Epithelial cell of prostate (primary cell): ENCODE measurements around a stretch of chr7.

DNA sequence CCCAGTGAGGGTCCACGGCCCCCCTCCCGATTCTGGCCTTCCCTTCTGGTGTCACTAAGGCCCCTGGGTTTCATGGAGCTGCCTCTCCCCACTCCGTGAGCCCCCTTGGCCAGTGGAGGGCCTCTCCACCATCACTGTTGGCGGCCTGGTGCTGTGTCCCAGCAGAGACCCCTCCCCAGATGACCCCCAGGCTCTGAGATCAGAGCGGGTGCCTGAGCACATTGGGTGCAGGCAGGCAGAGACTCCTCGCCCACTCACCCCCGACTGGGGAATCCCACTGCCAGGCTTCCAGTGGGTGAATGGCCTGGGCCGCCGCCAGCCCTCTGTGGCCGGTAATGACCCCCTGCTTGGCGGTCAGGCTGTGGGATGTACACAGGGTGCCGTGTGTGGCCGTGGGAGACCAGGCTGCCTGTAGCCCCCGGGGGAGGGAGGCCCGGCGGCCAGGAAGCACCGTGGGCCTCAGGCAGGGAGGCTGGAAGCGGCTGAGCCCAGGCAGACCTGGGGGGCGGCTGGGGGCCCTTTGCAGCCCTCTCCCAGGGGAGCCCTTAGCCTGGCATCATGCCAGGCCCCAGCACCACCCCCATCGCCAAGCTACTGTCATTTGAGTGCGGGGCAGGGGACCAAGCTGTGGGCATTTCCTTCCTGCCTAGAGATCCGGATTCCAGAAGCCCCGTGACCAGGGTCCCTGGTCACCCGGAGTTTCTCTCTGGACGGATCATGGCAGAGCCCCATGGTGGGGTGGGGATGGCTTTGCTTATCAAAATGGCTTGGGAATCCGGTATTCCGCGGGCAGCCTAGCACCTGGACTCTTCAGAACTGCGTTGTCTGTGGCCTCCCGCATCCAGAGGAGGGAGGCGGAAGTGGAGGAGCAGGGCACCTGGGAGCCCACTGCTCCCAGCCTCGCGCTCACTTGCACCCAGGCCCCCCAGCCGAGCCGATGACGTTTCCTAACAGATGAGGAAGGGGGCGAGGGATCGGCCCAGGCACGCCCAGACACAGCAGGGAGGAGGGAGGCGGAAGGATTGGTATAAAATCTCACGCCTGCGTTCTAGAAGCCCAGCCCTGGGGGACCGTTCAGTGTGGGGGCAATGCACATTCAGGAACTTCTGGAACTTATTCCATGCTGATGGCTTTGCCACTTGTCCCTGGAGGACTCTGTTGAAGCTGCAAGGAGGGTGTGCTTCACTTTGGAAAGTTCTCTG is 1.1 kb downstream of the TTYH3 start:
- RRBS = 2% methylated on average over 7 of the region's 43 CpGs

GRCh38 chr7:2633819-2634903 is 2.4 kb downstream of the TTYH3 start:
- RRBS = 13% methylated on average over 4 of the region's 31 CpGs

GRCh38 chr7:2638854-2639823 is 7.4 kb downstream of the TTYH3 start:
- RRBS = 96% methylated on average over 6 of the region's 35 CpGs

DNA sequence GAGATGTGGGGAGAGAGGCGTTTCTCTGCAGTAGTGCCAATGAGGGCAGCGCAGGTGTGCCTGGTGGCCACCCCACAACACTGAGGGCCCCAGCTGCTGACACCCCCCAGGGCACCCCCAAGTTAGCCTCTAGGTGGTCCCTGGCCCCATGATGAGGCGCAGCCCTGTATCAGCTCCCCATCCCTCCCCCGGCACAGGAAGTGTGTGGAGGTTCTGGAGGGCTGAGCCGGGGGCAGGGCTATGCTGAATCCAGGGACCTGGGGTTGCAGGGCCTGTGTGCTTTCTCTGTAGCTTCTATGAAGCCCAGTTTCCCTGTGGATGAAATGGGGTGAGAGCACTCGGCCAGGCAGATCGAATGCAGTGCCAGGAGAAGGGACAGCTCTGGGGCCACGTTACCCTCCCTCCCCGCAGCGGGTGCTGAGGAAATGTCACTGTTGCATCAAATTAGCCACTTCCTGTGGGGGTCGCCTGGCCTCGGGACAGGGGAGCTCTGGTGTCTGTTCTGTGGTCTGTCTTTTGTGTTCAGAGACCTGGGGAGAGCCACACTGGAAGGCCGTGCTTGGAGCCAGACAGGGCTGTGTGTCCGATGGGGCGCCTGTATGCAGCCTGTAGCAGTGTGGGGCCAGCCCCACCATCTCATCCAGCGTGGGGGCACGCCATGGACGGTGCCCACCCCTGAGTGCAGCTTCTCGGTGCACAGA is 13.4 kb downstream of the TTYH3 start:
- RRBS = no CpG with 5 or more reads among the region's 19 CpGs

GRCh38 chr7:2734541-2734661 is 46.4 kb downstream of the AMZ1 start:
- RRBS = no CpG with 5 or more reads among the region's 4 CpGs

GRCh38 chr7:2777777-2778211 is 66.3 kb downstream of the GNA12 start:
- RRBS = no CpG with 5 or more reads among the region's 6 CpGs

DNA sequence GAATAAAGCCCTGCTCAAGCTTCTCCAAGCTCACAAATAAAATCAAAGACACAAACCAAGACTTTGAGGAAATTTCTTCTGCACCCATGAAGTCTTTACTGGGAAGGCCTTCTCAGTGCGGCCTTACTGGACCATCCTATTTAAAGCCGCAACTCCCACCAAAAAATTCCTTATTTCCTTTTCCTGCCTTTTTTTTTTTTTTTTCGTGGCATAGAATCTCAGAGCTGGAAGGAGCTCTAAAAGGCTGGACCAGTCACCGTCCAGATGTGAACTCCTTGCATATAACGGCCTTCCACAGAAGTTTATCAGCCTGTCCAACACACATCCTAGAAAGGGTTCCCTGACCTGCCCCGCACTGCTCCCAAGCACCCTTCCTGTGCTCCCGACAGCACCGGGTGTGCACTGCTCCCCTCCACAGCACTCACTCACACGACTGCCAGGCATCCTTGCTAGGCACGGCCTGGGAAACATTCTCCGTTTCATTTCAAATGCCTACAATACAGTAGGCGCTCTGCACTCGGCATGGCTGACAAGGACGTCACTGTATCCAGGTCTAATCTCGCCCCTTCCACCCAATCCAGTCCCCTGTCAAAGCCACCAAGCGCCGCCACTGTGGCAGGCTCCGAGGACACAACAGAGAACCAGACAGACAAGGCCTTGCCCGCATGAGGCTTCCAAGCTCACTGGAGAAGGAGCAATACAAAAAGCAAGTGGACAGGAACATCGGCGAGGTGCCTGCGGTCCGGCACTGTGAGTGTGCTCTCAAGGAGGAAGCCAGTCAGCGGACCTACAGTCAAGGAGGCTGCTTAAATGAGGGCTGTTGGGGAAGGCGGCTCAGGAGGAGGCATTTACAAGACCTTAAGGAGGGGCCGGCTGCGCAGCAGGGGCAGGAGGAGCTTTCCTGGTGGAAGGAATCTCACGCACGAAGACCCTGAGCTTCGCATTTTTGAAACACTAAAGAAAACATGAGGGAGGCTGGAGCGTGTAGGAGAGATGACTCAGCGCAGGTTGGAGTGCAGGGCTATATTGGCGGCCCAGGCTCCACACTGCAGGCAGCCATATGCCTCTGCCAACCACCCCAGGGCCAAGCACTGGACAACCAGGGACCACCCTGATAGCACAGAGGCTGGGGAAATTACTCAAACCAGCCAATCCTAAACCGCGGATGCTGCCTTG is 29.3 kb downstream of the GNA12 start:
- RRBS = no CpG with 5 or more reads among the region's 35 CpGs

DNA sequence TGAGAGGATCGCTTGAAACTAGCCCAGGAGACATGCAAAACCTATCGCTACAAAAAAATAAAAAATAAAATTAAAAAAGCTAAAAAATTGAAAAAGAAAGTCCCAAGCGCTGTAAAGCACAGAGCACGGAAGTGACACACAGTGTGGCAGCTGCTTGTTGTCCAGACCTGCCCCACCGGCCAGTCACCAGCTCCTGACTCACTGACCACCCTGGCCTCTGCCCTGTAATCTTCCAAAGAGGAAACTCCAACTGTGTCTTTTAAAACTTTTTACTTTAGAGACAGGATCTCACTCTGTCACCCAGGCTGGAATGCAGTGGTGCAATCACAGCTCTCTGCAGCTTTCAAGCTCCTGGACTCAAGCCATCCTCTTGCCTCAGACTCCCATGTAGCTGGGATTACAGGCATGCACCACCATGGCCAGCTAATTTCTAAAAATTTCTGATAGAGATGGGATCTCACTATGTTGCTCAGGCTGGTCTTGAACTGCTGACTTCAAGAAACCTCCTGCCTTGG is 23.6 kb downstream of the GNA12 start:
- RRBS = no CpG with 5 or more reads among the region's 5 CpGs

- RRBS = no CpG with 5 or more reads among the region's 13 CpGs
Observed at GRCh38 chr7:2838944-2839476, 5.1 kb downstream of the GNA12 start.

DNA sequence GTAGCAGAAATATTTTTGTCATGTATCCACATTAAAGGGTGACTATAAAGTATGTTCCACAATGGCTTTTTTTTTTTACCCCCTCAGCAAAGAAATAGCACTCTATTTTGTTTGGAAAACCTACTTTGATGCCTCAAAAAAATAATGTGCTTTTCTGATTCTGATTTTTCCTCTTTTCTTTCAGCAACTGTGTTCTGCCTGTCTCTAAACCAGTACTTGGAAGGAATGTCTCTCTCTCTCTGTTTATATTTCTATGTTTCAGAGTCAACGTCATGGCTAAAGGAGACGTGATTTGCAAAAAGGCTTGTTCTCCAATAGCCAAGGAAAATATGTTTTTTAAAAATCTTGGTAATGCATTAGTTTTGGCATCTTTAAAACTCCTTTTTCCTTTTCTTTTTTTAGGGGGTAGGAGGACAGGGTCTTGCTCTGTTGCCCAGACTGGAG is 56.0 kb upstream of the SDK1 start:
- RRBS = no CpG with 5 or more reads among the region's 2 CpGs

DNA sequence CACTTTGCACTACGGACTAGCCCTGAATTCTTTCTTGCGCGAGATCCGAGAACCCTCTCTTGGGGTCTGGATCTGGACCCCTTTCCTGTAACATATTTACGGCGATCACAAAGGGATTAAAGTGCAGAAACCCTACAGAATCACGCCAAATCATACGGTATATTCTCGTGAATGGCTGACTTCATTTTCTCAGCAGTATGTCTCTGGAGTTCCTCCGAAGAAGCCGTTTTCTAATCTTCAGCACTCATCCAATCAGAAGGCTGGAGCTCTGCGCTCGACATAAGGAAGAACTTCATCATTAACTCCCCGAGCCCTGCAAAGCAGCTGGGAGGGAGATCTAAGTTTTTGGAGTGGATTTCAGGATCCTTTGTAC is 40.8 kb upstream of the SDK1 start:
- RRBS = no CpG with 5 or more reads among the region's 14 CpGs

DNA sequence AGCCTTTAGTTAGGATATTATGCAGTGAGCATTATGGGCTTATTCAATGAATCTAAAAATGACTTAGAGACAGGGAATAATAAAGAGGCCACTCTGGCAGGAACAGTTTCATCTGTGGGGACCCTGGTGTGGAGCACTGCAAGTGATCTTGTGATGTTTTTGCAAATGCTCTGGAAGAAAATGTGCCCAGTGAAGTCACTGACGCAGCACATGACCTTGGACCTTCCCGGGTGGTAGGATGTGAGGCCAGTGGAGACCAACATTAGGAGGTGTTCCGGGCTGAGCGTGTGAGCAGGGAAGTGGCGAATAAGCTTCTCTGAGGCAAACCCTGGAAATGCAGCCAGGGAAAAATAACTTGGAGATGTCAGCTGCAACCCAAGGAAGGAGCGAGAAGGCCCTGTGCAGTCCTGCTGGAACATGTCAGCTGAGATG is 18.7 kb upstream of the SDK1 start:
- RRBS = 0% methylated on average over 1 of the region's 6 CpGs

DNA sequence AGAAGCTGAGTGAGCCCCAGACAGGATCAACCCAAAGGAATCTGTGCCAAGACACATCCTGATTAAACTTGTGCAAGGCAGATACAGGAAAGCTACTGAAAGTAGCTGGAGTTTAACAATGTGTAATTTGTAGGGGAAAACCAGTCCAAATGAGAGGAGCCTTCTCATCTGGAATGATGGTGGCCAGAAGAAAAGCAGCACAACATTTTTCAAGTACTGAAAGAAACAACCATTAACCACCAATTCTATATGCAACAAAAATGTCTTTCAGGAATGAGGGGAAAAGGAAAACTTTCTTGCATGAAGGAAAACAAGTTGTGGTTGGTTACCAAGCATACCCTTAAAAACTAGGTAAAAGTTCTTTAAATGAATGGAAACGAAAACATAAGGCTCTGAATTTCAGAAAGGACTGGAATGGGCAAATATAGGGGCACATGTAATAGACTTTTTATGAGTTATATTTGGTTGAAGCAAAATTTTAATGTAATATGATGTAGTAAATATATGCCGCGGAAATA is 36.5 kb downstream of the SDK1 start:
- RRBS = no CpG with 5 or more reads among the region's 3 CpGs

- RRBS = no CpG with 5 or more reads among the region's 12 CpGs
Observed at GRCh38 chr7:3481942-3482910, 181.2 kb downstream of the SDK1 start.

- RRBS = no CpG with 5 or more reads among the region's 6 CpGs
Observed at GRCh38 chr7:3597267-3597723, 296.2 kb downstream of the SDK1 start.

DNA sequence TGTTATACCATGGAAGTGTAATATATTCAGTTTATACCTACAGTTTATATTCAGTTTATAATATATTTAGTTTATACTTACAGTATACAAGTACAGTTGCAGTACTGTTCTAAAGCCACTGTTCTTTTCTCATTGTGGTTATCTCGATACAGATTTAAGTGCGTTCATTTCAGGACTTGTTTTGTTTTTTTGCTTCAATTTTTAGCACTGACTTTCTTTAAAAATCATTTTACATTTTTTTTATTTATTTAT is 596.9 kb upstream of the FOXK1 start:
- RRBS = no CpG with 5 or more reads among the region's 2 CpGs

GRCh38 chr7:4416350-4416637 is 265.8 kb upstream of the FOXK1 start:
- RRBS = no CpG with 5 or more reads among the region's 8 CpGs

- RRBS = no CpG with 5 or more reads among the region's 18 CpGs
Observed at GRCh38 chr7:4694481-4695432, 12.7 kb downstream of the FOXK1 start.

- RRBS = no CpG with 5 or more reads among the region's 14 CpGs
Observed at GRCh38 chr7:4698862-4699455, 16.9 kb downstream of the FOXK1 start.

- RRBS = no CpG with 5 or more reads among the region's 15 CpGs
Observed at GRCh38 chr7:4700674-4701423, 18.8 kb downstream of the FOXK1 start.